Hair follicle dermal papilla cell (primary cell): ENCODE measurements around a stretch of chr17.

- CAGE, long polyA plus RNA = no peak
These were observed 62.7 kb upstream of the MED9 start for GRCh38 chr17:17413761-17414852.

- CAGE, long polyA plus RNA = no peak
These were observed 1.8 kb downstream of the RASD1 start for GRCh38 chr17:17494417-17494749.

DNA sequence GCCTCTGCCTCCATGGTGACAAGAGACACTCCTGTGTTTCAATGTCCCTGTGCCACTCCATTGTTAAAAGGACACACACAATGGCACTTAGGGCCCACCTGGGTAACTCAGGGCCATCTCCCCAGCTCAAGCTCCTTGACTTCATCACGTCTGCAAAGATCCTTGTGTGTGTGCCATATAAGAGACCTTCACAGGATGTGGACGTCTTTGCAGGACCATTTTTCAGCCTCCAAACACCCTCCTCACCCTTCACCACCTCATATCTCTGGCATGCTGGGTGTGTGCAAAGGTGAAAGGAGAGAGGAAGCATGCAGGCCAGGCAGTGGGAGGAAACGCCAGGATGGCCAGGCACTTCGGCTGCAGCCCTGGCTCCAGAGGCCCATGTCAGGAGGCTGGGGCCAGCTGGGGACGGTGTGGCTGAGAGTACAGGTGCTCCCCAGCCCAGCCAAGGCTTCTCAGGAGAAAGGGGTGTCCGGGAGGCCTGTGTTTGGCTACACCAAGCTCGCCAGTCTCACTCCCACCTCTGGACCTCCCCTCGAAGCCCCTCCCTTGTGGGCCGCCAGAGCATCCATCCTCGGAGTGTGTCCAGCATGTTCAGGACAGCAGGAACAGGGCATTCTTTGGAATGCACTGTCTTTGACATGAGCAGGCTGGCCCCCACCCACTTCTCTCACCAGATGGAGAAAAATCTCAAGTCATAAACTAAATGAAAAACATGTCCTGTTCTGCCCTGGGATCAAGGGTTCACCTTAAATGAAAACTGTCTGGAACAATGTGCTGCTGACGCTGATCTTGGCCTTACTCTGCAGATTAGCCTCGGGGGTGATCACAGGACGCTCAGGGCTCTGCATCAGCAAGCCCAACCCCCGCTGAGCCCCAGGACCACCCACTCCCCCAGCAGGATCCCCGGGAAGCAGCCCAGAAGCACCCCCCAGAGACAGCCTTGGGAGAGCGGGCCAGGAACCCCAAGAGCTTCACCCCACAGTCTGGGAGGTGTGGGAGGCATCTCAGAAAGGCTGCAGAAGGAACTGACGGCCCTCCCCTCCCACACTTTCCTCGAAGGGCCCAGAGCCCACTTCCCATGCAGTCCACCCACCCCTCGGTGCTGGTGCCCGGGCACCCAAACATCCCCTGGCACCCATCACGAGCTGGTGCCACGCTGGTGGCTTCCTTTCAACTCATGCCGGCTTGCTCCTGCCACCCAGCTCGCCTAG is 15.9 kb downstream of the PEMT start:
- CAGE, long polyA plus RNA = no peak

GRCh38 chr17:17712352-17713220 is 31.3 kb downstream of the RAI1 start:
- CAGE, long polyA plus RNA = no peak

DNA sequence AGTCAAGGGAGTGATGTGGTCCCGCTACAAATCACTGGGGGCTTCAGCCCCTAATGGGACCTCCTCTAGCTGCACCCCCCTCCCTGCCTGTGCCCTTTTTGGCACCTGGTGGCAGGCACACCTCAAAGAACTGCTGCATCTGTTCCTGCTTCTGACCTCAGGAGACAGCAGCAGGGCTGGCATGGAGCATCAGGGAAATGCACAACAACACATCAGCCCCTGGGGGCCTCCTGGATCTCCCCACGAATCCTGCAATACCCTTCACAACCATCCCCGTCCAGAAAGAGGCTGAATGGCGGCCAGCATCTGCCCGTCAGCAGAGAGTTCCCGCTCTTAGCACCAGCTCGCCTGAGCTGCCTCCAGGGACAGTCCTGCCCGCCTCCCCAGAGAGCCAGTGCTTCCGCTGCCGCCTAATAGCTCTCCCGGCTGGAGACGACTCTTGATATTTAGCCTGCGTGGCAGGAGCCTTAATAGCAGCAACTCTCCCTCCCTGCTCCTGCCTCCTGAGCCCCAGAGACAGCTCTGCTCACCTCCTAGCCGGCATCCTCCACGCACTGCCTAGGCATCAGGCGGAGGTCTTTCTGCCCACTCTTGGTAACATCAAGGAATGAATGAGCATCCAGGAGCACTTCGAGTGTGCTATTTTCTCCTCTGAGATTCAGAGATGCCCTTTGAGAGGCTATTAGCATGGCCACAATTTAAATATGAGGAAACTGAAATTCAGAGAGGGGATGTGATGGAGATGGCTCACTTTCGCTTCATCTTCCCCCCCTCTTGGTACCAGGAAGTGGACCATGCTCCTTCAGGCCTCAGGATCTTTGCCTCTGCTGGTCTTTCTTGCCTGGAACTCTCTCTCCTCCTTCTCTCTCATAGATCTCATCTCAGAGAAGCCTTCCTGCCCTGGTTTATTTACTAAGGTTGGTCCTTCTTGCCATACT is 67.8 kb downstream of the RAI1 start:
- CAGE, long polyA plus RNA = no peak

DNA sequence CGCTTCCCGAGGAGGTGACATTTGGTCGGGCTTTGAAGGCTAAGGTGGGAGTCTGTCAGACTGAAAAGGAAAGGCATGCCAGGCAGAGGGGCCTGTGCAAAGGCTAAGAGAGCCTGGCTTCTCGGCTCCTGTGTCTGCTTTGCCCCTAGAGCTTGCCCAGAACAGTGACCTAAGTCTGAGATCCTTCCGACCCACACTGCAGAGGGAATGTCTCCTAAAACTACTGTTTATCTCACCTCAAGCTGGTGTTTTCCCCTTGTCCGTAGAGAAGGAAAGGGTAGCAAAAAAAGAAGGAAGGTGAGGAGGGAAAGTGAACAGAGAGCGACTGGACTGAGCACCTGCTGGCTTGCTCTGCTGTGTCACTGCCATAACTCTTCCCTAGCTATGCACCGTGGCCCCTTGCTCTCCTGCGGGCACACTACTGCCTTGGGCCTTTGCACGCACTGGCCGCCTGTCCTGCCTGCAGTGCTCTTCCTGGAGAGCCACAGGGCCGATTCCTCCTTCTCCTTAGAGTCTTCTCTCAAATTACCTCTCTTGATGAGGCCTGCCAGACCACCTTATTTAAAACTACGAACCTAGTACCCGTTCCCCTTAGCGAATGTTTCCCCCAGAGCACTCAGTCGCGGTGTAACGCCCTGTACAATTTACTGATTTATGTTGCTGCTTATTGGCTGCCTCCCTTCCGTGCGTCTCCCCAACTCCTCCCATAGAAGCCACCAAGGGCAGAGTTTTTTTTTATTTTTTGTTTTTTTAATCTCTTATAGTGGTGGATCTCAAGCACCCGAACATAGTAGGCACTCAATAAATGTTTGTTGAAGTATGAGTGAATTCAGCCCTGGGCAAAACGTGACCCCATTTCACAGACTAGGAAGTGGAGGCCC is 70.2 kb downstream of the RAI1 start:
- CAGE, long polyA plus RNA = no peak

- CAGE, long polyA plus RNA = no peak
These were observed 72.1 kb downstream of the RAI1 start for GRCh38 chr17:17753248-17753816.

GRCh38 chr17:17781768-17782634 is 54.8 kb downstream of the SREBF1 start:
- CAGE, long polyA plus RNA = no peak

DNA sequence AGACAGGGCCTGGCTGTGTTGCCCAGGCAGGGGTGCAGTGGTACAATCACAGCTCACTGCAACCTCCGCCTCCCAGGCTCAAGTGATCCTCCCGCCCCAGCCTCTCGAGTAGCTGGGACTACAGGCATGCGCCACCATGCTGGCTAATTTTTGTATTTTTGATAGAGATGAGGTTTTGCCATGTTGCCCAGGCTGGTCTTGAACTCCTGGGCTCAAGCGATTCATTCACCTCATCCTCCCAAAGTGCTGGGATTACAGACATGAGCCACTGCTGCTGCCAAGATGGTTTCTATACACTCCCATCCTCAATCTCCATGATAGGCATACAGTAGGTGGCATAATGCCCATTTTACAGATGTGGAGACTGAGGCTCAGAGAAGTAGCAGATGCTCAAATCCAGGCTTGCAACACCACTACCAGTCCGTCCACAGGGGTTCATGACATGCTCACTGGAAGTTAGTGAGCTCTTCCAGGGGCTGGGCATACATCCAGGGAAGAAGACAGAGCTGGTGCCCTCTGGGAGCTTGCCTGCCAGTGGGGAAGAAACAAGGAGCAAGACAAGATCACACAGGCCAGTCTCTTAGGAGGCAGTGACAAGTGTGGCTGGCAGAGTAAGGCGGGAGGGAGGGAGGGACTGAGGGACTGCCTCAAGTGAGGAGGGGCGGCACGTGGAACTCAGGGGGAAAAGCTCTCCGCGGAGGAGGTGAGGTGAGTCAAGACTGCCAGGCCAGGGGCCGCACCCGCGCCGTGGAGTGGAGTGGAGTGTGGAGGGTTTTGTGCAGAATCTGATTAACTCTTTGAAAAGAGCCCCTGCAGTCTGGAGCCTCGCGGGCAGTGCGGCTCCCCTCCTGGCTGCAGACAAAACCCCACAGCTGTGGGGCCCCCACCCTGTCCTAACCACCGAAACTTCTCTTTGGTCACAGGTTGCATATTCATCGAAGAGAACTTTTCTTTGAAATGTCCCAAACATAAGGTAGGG is 28.0 kb downstream of the SREBF1 start:
- CAGE, long polyA plus RNA = no peak

- CAGE, long polyA plus RNA = no peak
These were observed 21.8 kb downstream of the SREBF1 start for GRCh38 chr17:17814810-17815535.

- CAGE, long polyA plus RNA = no peak
These were observed 14.4 kb downstream of the SREBF1 start for GRCh38 chr17:17821958-17823196.

DNA sequence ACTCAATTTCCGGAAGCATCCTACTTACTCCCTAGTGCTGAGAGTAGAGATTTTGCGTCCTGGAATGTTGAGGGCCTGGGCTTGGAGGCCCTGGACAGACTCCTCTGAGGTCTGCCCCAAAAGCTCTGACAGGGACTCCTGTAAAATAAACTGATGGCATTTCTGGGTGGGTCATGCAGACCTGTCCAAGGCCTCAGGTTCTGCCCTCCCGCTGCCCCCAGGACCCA is 4.6 kb upstream of the SREBF1 start:
- CAGE, long polyA plus RNA = no peak

DNA sequence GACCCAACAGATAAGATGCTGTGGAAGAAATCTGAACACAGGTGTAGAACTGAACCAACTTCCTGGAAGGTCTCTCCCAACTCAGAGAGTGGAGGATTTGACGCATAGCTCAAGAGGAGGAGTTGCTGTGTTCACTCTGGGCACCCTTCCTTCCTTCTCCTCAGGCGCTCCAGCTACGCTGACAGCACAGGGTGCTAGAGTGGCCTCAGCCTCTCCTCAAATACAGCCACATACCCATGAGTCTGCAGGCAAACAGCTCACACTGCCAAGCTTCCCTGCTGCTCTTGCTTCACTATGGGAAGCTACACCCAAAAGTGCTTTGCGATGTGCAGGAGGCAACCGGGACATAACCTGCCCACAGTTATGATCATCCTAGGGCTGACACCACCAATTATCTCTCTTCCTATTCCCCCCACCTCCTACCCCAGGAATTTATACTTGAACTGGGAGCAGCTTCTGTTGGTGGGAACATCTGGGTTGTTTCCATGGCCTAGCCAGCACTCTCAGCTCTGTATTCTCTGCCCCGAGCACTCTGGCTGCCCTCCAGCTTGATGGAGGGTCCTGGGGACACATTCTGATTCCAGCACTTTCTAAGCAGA is 40.2 kb upstream of the SREBF1 start:
- CAGE, long polyA plus RNA = no peak

DNA sequence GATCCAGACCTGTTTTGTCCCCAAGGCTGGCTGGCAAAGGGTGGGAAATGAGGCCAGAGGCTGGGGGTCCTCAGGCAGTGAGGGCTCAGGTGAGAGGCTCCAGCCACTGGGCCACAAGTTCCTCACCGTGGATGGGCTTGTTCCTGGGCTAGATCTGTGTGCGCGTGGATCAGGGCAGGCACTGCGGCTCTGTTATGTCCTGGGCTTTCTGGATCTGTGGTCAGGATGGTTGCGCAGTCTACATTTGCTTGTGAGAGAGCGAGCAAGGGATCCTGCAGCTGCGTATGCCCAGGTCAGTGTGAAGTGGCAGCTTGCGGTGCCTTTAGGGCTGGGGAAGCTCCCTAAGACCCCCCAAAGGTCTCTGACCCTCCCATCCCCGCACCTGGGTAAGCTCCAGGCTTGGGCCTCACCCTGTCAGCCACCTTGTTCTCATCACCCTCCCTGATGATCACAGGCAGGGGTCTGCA is 705 bp downstream of the MYO15A start:
- CAGE, long polyA plus RNA = no peak

- CAGE, long polyA plus RNA = no peak
These were observed 6.9 kb downstream of the MYO15A start for GRCh38 chr17:18115423-18115954.

- CAGE, long polyA plus RNA = no peak
These were observed 20.4 kb downstream of the MYO15A start for GRCh38 chr17:18128726-18129514.

- CAGE, long polyA plus RNA = no peak
These were observed 30.8 kb downstream of the MYO15A start for GRCh38 chr17:18139327-18139851.

GRCh38 chr17:18157972-18158722 is 25.5 kb upstream of the ALKBH5 start:
- CAGE, long polyA plus RNA = no peak

GRCh38 chr17:18182789-18183555 is 656 bp upstream of the ALKBH5 start:
- CAGE, long polyA plus RNA = no peak

DNA sequence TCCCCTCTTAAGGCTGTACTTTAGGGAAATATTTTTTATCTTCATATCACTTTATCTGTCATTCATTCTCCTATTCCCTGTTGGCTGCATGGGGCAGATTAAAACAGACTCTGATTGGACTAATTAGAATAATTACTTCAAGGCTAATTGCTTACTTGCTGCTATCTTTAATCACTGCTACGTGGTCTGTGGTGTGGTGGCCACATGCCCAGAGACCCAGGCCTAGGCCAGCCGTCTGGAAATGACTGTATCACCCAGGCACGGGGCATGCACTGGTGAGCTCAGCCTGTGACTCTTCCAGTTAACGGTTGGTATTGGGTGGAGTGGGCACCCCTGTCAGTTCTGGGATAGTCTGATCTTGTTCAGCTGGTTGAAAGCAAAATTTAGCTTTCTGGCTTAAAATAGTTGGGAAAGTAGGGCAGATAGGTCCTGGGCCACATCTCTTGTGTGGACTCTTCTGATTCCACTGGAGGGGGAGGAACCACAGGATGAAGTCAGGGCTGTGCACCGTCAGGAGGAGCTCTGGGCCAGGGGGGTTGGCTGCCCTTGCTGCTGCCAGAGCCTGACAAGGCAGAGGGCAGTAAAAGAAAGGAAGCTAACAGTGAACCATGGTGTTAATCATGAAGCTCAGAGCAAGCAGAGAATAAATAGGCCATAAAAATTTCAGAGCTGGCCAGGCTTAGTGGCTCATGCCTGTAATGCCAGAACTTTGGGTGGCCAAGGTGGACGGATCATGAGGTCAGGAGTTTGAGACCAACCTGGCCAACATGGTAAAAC is 4.7 kb downstream of the ALKBH5 start:
- CAGE, long polyA plus RNA = no peak